Keratinocyte (primary cell): Measurements from ENCODE around the genes GRXCR2, DPYSL3 and C5orf46.

CAGE:
- cytosol, long polyA minus RNA = no peak
- cytosol, long polyA plus RNA = no peak
- long polyA plus RNA = no peak
- nucleus, long polyA minus RNA = start-site peak on the minus strand at chr5:143393046-143393122, 12 reads; start-site peak on the minus strand at chr5:143393197-143393313, 15 reads
- nucleus, long polyA plus RNA = no peak
Measured at GRCh38 chr5:143392600-143393501, 10.6 kb downstream of the NR3C1 start.

GRCh38 chr5:143435114-143435655, 31.7 kb upstream of the NR3C1 start:
CAGE:
- cytosol, long polyA minus RNA = no peak
- cytosol, long polyA plus RNA = no peak
- long polyA plus RNA = no peak
- nucleus, long polyA minus RNA = no peak
- nucleus, long polyA plus RNA = no peak

DNA sequence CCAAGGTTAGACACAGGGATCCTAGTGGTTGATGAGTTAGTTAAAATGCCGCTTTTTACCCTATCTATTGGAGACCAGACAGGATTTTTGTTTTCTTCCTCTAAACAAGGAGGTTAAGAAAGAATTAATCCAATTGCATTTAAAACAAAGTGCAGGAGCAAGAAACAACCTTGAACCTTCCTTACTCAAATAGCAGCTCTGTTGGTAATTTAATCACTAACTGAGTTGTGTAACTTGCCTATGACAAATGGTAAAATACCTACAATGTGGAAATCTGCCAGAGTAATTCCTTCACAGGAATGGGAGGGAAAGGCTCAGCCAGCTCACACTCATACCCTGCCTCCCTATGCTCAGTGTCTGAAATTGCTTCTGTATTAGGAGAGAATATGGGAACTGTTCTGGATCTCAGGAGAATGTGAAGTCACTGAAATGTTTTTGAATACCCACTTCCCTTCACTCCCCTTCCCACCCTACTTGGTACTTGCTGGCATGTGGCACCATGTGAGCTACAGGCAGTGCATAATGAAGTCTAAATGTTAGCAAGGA, 103.7 kb upstream of the NR3C1 start:
CAGE:
- cytosol, long polyA minus RNA = no peak
- cytosol, long polyA plus RNA = no peak
- long polyA plus RNA = no peak
- nucleus, long polyA minus RNA = no peak
- nucleus, long polyA plus RNA = no peak

DNA sequence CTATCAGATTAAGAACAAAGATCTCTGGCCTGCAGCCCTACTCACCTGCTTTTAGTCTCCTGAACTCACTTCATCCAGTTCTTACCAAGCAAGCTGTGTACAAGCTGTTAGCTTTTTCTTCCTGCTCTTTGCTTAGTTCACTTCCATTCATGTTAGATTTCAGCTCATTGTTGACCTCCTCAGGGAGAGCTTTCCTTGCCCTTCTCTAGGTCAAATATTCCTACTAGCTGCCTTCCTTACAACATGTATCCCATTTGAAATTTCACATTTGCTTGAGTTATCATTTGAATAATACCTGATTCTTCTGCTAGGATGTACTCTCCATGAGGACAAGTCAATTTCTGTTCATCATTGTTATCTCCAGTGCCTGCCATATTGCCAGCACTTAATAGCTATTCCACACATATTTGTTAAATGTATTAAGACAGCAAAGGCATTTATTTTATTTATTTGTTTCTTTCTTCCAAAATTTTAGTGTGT, 292.2 kb downstream of the PRELID2 start:
CAGE:
- cytosol, long polyA minus RNA = no peak
- cytosol, long polyA plus RNA = no peak
- long polyA plus RNA = no peak
- nucleus, long polyA minus RNA = no peak
- nucleus, long polyA plus RNA = no peak

CAGE:
- cytosol, long polyA minus RNA = no peak
- cytosol, long polyA plus RNA = no peak
- long polyA plus RNA = no peak
- nucleus, long polyA minus RNA = no peak
- nucleus, long polyA plus RNA = no peak
Measured at GRCh38 chr5:145872894-145873292, at the start of gene GRXCR2. Gene GRXCR2 (minus strand): TSS chr5:145873014.

DNA sequence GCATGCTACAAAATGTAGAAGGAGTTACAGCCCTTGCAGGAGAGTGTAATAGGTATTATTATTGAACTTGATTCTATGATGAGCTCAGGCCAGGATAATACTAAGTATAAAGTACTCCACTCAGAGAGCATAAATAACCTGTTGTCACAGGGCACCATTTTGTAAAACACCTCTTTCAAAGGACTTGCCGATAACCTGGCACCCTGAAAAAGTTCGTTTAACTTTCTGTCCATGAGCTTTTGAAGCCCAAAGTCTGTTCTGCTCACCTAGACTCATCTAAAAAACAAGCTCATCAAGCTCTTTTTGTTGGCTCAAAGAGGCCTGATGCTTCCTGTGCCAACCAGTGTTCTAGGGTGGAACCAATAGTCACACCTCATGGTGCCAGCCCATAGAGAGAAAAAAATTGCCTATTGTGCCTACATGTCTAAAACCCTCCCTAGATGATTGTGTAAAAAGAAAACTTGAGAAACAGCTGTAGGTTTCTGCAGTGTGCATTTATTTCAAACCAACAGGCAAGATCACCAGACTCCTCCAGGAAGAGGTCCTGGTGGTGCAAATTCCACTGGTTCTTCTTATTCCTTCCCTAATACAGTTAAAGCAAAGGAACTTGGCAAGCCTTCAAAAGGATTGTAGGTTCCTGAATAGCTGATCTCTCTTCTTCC, 4.7 kb downstream of the SH3RF2 start:
CAGE:
- cytosol, long polyA minus RNA = no peak
- cytosol, long polyA plus RNA = no peak
- long polyA plus RNA = no peak
- nucleus, long polyA minus RNA = no peak
- nucleus, long polyA plus RNA = no peak

GRCh38 chr5:146024976-146025646, 80.3 kb downstream of the PLAC8L1 start:
CAGE:
- cytosol, long polyA minus RNA = no peak
- cytosol, long polyA plus RNA = no peak
- long polyA plus RNA = no peak
- nucleus, long polyA minus RNA = no peak
- nucleus, long polyA plus RNA = no peak

DNA sequence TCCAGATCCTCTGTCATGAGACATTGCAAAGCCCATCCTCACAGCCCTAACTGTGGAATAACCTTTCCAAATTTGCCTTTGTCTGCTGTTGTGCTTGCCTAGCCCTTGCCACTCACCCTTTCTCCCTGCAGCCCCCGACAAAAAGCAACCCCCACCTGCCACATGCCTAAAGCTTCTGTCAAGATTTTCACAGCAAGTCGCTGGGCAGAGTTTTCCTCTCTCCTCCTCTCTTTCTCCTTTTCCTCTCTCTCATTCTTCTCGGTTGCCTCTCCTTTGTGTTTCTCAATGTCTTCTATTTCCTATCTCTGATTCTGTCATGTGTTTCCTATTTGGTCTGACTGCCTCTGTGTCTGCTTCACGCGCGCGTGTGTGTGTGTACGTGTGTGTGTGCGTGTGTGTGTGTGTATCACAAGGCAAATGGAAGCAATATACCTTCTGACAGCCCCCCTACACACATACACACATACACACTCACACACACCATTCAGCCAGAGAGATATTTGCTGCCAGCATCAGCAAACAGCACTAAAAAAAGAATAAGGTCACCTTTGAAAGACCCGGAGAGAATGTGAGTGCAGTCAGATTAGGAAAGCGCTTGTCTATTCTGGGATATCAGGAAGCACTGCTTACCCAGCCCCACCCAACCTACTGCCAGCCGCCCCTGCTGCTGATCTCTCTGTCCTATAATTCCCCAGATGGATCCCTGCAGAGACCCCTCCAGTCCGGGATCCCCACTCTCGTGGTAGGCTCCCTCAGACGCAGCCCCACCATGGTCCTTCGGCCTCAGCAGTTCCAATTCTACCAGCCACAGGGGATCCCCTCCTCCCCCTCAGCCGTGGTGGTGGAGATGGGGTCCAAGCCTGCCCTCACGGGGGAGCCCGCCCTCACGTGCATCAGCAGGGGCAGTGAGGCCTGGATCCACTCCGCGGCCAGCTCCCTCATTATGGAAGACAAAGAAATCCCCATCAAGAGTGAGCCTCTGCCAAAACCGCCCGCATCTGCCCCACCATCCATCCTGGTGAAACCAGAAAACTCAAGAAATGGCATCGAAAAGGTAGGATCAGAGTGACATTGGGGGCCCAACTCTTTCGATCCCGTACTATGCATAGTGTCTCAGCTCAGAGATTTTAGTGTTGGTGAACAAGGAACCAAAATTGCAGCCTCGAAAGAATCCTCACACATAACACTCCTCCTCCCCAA, 45.8 kb downstream of the PLAC8L1 start:
CAGE:
- cytosol, long polyA minus RNA = no peak
- cytosol, long polyA plus RNA = no peak
- long polyA plus RNA = no peak
- nucleus, long polyA minus RNA = no peak
- nucleus, long polyA plus RNA = no peak

GRCh38 chr5:146474010-146474357, 26.9 kb downstream of the TCERG1 start:
CAGE:
- cytosol, long polyA minus RNA = no peak
- cytosol, long polyA plus RNA = no peak
- long polyA plus RNA = no peak
- nucleus, long polyA minus RNA = no peak
- nucleus, long polyA plus RNA = no peak

DNA sequence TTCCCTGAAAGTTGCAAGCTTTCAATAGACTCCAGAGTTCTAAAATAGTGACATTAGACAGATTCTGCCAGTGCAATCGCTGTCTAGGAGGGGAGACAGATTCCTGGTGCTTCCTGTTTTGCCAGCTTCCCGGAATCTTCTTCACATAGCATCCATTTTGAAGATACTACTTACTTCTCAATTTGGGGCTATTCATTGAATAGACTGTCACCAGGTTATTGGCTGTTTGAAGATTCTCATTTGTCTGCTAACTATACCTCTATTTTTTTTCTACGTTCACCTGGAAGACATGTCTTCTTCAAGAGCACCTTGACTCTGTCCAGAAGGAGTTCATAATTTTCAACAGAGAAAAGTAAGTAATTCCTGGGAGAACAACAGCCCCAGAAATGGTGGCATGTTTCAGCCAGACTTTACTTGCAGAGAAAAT, 126.7 kb downstream of the DPYSL3 start:
CAGE:
- cytosol, long polyA minus RNA = no peak
- cytosol, long polyA plus RNA = no peak
- long polyA plus RNA = no peak
- nucleus, long polyA minus RNA = no peak
- nucleus, long polyA plus RNA = no peak

DNA sequence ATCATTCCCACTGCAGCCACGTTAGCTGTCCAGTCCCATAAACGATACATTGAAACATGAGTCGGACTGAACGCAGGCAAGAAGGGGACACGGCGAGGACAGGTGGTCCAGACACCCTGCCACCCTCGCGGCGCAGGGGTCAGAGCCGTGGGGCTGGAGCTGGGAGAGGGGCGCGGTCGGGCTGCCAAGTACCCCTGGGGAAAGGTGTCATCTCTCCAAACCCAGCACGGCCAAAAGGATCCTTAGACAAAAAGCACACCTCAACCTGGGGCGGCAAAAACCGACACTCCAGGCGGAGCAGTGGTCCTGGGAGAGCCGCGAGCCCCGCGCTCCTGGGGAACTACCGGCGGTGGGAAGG, 57.0 kb downstream of the DPYSL3 start:
CAGE:
- cytosol, long polyA minus RNA = no peak
- cytosol, long polyA plus RNA = no peak
- long polyA plus RNA = no peak
- nucleus, long polyA minus RNA = no peak
- nucleus, long polyA plus RNA = no peak

DNA sequence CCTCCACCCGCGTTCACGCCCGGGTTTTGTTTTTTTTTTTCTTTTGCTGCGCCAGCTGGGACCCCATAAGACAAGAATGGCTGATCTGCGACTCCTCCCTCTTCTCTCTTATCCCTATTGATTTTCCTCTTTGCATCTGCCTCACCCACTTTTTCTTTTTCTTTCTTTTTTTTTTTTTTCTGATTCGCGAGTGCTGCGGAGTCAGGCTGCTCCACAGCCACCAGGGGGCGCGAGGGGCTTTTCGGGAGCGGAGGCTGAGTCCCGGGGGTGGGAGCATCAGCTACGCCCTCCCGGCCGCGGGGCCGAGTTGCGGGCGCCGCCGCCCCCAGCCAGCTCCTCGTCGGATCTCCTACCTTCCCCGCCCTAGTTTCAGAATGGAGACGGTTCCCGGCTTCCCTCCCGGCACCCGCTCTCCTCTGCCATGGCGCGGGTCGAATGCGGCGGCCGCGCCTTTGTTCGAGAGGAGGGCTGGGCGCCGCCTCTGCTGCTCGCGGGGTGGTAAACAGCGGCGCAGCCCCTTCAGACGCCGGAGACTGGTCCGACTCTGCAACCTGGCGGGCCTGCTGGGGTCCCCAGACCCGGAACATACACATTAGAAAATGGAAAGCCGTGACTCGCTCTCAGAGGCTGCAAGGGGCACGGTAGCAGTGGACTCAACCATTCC, 55.9 kb downstream of the DPYSL3 start:
CAGE:
- cytosol, long polyA minus RNA = no peak
- cytosol, long polyA plus RNA = no peak
- long polyA plus RNA = no peak
- nucleus, long polyA minus RNA = no peak
- nucleus, long polyA plus RNA = no peak

GRCh38 chr5:147483828-147484783, 25.8 kb downstream of the DPYSL3 start:
CAGE:
- cytosol, long polyA minus RNA = no peak
- cytosol, long polyA plus RNA = no peak
- long polyA plus RNA = no peak
- nucleus, long polyA minus RNA = no peak
- nucleus, long polyA plus RNA = no peak

DNA sequence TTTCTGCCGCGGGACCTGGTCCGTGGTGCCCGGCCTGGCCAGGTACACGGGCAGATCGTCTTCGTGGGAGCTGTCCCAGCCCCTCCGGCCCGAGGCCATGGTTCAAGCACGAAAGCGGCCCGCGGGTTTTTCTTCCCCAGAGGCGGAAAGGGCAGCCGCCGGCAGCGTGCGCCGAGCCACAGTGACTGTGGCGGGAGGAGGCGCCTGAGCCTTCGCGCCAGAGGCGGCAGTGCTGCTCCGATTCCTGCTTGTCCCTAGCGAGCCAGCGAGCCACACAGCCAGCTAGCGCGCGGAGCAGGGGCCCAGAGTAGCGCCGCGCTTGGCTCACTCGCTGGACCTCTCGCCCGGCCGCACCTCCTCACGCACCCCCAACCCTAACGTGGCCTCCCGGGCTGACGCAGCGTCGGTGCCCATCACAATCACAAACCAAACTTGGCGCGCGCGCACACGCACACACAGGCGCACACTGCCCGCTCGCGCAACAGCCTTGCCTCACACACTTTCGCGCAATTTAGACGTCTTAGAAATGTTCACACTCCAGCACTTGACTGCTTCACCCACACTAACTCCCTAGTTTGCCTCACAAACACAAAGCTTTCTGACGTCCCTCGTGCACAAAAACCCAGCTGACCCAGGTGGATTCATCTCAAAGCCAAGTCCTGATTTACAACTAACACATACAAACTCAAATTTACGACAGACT, at the start of gene DPYSL3:
Gene DPYSL3, minus strand, starts transcription at position 309 of the 703 bp plus-strand sequence.
CAGE:
- cytosol, long polyA minus RNA = no peak
- cytosol, long polyA plus RNA = no peak
- long polyA plus RNA = no peak
- nucleus, long polyA minus RNA = no peak
- nucleus, long polyA plus RNA = no peak

DNA sequence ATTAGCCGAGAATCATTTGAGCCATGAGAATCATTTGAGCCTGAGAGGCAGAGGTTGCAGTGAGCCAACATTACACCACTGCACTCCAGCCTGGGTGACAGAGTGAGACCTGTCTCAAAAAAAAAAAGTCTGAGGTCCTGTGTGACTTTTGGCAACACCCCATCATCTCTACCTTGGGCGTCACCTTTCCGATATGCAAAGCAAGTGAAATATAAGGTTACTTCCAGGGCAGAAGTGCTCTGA, 77.2 kb downstream of the JAKMIP2 start:
CAGE:
- cytosol, long polyA minus RNA = no peak
- cytosol, long polyA plus RNA = no peak
- long polyA plus RNA = no peak
- nucleus, long polyA minus RNA = no peak
- nucleus, long polyA plus RNA = no peak

GRCh38 chr5:147871581-147872574, 6.6 kb upstream of the SCGB3A2 start:
CAGE:
- cytosol, long polyA minus RNA = no peak
- cytosol, long polyA plus RNA = no peak
- long polyA plus RNA = no peak
- nucleus, long polyA minus RNA = no peak
- nucleus, long polyA plus RNA = no peak

CAGE:
- cytosol, long polyA minus RNA = no peak
- cytosol, long polyA plus RNA = no peak
- long polyA plus RNA = no peak
- nucleus, long polyA minus RNA = no peak
- nucleus, long polyA plus RNA = start-site peak on the minus strand at chr5:147906517-147906542, 53 and 31 reads in 2 replicates
Measured at GRCh38 chr5:147906253-147906907, at the start of gene C5orf46. Gene C5orf46 (minus strand): TSS chr5:147906538.

GRCh38 chr5:147911437-147911796, 5.1 kb upstream of the C5orf46 start:
CAGE:
- cytosol, long polyA minus RNA = no peak
- cytosol, long polyA plus RNA = no peak
- long polyA plus RNA = no peak
- nucleus, long polyA minus RNA = no peak
- nucleus, long polyA plus RNA = no peak

CAGE:
- cytosol, long polyA minus RNA = no peak
- cytosol, long polyA plus RNA = no peak
- long polyA plus RNA = no peak
- nucleus, long polyA minus RNA = no peak
- nucleus, long polyA plus RNA = no peak
Measured at GRCh38 chr5:148101247-148101502, 37.4 kb downstream of the SPINK5 start.

DNA sequence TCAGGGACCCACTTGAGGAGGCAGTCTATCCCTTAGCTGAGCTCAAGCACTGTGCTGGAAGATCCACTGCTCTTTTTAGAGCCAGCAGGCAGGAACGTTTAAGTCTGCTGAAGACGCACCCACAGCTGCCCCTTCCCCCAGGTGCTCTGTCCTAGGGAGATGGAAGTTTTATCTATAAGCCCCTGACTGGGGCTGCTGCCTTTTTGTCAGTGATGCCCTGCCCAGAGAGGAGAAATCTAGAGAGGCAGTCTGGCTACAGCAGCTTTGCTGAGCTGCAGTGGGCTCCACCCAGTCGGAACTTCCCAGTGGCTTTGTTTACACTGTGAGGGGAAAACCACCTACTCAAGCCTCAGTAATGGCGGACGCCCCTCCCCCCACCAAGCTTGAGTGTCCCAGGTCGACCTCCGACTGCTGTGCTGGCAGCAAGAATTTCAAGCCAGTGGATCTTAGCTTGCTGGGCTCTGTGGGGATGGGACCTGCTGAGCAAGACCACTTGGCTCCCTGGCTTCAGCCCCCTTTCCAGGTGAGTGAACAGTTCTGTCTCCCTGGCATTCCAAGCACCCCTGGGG, 12.2 kb downstream of the SPINK13 start:
CAGE:
- cytosol, long polyA minus RNA = no peak
- cytosol, long polyA plus RNA = no peak
- long polyA plus RNA = no peak
- nucleus, long polyA minus RNA = no peak
- nucleus, long polyA plus RNA = no peak